Zone of skin (tissue), 1 donor: ENCODE measurements around a stretch of chr7.

DNA sequence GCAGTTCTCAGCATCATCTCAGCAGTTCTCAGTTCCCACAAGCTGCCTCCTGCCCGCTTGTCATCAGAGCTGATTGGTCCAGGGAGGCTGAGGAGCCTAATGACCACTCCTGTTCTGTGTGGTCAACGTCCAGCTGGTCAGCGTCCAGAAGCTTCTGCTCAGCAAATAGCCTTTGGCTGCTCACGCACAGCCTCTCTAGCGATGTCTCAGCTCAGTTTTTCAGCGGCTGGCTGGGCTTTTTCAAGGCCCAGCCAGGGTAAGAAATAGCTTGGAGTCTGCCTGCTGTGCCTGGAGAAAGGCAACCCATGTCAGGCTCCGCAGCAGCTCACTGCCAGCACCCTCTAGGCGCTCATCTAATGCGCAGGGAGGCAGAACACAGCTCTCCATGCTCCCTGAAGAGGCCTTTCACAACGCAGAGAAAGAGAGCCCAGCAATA is 50.2 kb upstream of the C7orf33 start:
- RRBS = no CpG with 5 or more reads among the region's 10 CpGs

DNA sequence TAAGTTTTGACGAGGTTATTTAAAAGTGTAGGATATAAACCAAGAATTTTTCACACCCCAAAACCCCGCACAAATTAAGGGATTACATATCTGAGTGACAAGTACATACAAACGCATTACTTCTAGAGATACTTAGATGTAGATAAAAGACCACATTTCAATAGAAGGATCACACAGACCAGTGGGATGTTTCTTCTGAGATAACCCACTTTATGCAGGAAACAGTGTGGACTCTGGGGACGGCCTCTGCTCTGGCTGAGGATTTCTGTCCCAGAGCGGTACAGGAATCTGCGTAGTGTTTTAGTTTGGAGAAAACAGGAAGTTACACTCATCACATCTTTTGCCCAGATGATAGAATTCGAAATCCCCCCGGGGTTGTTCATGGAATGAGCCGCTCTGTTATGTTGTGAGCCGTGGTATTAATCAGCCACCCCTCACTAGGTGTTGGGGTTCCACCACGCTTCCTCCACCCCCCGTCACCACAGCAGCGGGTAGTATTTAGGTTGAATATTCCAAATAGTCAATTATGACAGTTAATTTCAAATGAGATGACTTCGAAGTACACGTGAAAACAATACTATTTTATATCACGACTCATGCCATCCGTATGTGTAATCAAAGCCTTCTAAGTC is 1.2 kb upstream of the CUL1 start:
- RRBS = no CpG with 5 or more reads among the region's 17 CpGs

- RRBS = under 1% methylated on average over 27 of the region's 36 CpGs
Measured at GRCh38 chr7:148699154-148699419, 384 bp downstream of the CUL1 start.

GRCh38 chr7:148883967-148884137 is 239 bp downstream of the EZH2 start:
- RRBS = 1% methylated on average over 15 of the region's 23 CpGs

DNA sequence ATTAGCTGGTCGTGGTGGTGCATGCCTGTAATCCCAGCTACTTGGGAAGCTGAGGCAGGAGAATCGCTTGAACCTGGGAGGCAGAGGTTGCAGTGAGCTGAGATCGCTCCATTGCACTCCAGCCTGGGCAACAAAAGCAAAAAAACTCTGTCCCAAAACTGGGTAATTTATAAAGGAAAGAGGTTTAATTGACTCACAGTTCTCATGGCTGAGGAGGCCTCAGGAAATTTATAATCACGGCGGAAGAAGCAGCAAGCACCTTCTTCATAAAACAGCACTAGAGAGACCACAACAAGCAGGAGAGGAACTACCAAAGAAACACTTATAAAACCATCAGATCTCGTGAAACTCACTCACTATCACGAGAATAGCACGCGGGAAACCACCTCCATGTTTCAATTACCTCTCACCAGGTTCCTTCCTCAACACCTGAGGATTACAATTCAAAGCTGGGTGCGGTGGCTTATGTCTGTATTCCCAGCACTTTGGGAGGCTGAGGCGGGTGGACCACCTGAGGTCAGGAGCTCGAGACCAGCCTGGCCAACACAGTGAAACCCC is 48.5 kb downstream of the PDIA4 start:
- RRBS = no CpG with 5 or more reads among the region's 12 CpGs

DNA sequence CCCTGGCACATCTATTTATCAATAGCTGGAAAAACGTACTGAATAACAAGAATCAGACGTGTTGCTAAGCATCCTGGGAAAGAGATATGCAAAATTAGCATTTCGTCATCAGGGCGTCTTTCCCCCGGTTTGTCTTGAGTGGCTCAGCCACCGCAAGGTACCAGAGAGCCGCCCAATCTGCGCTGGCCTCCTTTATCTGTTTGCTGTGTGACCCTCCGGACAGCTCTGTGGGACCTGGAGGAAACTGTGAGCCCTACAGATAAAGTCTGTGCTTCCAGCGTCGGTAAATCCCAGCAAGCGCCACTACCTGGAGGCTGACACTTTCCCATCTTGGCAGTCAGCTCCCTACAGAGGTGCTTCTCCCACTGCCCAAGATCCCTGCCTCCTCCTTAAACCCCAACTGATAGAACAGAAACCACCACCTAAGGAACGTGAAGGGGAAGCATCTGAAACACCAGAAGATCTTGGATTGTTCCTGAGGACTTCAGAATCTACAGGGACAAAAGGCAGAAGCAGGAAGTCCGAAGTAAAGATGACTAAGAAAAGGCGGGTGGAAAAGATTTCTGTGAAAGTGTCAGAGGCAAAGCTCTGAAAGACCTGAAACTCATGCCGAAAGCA is 40.8 kb downstream of the PDIA4 start:
- RRBS = 3% methylated on average over 3 of the region's 16 CpGs

GRCh38 chr7:149002802-149003253 is 25.5 kb downstream of the PDIA4 start:
- RRBS = no CpG with 5 or more reads among the region's 12 CpGs

DNA sequence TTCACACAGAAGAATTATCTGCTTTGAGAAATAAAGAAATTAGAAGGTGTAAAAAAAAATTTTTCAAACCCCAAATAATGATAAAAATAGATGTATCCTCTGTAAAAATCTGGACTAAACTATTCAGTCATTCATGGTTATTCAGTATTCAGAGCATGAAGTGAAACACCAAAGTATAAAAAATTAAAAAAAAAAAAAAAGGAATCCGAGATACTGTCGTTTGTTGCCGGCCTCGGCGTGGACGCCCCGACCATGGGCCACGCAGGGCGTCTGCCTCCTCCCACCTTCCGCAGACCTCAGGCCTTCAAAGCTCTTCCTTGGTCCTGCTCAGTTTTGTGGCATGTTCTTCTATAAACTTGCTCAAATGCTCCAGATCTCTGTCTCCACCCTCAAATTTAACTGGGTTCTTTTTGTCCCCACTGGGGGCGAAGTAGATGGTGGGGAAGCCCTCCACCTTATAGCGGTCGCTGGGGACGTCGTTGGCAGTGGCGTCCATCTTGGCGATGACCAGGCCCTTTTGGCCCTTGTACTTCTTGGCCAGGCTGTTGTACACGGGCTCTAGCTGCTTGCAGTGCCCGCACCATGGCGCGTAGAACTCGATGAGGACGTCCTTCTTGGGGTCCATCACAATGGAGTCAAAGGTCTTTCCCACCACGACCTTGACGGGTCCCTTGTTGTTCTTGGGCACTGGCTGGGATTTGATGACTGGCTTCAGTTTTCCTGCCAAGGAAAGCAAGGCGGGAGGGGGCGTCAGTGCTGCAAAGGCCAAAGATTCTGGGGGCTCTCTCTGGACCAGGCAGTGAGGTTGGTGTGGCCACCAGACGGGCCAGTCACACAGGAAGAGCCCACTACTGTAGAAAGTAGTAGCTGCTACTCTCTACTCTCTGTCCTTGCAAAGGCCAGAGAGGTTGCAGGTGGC is 24.6 kb downstream of the PDIA4 start:
- RRBS = no CpG with 5 or more reads among the region's 28 CpGs

DNA sequence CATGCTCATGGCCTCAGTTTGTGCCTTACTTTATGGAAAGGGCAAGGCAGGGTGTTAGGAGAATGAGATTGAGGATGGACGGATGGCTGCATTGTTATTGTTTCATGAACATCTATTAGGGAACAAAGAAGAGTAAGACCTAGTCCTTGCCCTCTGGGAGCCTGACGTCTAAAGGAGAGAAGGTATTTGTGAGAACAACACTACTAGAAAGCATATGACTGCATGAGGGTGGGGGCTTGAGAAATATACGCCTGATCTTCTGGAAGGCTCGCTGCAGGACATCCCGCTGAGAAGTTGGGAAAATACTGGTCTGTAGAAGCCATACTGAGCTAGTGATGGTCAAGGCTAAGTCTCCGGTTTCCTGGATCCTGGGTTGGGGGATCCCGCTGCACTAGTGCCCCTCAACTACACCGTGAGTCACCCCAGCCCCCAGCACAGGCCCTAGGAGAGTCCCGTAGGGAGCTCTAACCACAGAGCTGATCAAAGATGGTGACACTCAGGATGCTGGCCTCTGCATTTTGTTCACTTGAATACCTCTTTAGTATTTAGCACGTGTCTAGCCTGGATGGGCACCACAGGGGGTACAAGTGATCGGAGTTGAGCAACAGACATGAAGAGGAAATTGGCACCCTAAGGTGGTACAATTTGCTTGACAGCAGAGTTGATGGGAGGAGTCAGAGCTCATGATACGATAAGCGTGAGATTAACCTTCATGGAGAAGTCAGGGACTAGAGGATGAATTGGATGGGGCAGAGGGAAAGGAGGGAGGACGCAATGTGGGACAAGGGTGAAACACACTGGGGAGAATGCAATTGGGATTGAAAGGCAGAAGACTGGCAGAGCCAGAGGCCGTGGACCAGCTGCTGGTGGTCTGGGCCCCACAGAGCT is 10.1 kb upstream of the ZNF212 start:
- RRBS = no CpG with 5 or more reads among the region's 15 CpGs

- RRBS = 93% methylated on average over 3 of the region's 18 CpGs
Measured at GRCh38 chr7:149287397-149288342, 25.7 kb downstream of the ZNF783 start.

- RRBS = no CpG with 5 or more reads among the region's 4 CpGs
Measured at GRCh38 chr7:149564414-149564878, 66.8 kb upstream of the ZNF746 start.

DNA sequence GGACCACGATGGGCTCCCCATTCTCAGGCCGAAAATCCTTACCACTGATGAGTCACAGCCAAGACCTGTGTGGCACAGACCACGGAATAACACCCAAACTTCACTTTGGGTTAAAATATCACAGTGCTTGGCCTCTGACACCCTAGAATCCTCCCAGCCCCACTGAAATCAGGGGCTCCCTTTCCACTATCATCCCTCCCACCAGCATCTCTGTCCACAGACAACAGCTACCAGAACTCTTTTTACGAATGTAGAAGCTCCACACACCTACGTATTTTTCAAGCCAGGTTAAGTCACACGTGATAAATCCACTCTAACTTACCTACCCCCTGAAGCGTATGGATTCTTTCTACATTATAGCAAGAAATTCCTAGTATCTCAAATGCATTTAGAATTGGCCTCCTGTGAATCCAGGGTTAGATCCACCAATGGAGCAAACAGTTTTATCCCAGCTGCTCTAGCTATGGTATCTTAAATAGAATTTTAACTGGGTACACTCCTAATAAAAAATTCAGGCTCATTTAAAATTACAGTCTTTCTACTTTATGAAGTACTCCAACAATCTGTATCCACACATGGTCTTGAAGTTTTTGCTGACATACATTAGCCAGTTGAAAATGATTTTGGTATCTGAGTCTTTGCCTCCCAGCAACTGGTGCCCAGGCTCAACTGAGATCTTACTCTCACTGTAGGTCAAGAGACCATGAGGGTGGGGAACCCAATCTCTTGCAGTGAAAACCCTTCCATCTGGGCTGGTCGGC is 104.9 kb upstream of the KRBA1 start:
- RRBS = no CpG with 5 or more reads among the region's 8 CpGs

DNA sequence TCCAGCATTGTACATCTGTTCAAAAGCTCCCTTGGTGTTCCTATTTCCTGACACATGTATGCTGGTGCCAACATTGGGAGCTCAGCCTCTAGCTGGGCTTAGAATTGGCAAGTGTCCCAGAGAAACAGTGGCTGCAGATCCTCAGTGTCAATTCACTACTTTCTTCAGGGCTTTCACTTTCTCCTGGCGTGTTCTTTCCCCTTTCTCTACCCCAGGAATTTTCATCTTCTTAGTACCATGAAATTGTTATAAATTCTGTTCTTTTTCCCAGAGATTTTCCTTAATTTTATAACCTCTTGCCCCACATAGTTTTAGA is 44.4 kb upstream of the KRBA1 start:
- RRBS = no CpG with 5 or more reads among the region's 1 CpG

- RRBS = no CpG with 5 or more reads among the region's 12 CpGs
Measured at GRCh38 chr7:149742129-149742486, 27.4 kb downstream of the KRBA1 start.

GRCh38 chr7:149775985-149776970 is 2.9 kb upstream of the ZNF467 start:
- RRBS = 31% methylated on average over 5 of the region's 30 CpGs

DNA sequence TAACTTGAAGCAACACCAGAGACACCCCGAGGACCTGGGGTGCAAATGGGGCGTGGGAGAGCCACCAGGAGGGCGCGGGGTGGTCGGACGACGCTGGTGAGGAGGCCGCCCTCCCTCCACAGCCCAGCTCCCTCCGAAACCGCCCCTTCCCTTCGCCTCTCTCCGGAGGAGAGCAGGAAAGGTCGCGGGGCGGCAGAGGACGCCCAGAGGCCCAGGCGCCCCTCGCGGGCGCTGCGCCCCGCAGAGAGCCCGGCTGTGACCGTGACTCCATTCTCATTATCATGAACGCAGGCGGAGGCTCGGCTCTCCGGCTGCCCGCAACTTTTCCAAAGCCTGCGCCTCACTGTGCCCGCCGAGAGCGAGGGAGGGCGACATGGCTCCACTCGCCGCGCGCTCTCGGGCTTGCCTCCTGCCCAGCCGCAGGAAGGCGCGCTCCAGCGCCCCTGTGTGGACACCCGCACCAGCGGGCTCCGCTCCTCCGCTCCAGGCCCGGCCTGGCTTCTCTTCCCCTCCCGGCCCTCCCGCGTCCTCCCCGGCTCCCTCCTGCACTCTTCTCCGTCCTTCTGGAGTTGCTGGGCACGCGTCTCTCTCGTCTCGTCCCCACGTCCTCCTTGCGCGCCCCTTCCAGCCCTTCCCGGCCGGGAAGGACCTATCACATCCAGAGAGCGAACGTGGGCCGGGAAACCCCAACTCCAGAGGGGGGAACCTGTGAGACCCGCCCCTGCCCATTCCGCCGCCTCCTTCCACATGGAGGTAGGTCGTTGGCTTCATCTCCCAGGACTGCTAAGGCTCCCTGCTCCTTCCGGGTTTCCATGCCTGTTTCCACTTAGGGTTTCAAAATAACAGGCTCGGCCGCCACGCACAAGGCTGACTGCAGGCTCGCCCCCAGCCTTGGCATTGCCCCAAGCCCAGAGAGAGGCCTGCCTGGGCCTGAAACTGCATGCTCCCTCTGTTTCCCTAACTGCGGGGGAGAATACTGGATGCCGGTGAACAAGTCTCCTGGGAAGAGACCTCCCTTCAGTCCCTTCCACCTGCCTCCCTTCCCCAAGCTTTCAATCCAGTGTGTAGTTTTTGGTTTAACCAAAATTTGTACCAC is 175.3 kb downstream of the ATP6V0E2 start:
- RRBS = 5% methylated on average over 1 of the region's 76 CpGs

GRCh38 chr7:150219784-150220414 is 103.3 kb upstream of the LRRC61 start:
- RRBS = 7% methylated on average over 3 of the region's 46 CpGs

DNA sequence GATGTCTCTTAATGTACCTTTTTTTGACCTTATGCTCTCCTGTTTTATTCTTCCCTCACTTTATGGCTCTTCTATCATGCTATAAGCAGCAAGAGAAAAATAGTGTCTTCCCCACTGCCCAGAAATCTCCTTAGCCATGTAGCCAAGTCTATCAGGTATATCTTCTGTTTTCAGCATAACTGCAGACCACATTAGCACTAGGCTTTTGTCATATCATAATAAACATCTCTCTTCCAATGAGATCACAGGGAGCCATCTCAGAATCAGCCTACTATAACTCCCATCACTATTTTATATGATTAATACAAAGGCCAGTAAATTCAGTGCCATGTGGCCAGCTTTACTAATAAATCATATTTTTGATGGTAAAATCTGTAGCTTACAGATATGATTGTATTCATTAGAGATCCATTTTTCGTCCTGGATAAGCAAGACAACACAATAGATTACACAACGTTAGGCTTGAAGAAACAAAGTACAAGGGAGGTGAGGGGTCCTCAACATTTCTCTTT is 88.3 kb upstream of the LRRC61 start:
- RRBS = no CpG with 5 or more reads among the region's 2 CpGs

DNA sequence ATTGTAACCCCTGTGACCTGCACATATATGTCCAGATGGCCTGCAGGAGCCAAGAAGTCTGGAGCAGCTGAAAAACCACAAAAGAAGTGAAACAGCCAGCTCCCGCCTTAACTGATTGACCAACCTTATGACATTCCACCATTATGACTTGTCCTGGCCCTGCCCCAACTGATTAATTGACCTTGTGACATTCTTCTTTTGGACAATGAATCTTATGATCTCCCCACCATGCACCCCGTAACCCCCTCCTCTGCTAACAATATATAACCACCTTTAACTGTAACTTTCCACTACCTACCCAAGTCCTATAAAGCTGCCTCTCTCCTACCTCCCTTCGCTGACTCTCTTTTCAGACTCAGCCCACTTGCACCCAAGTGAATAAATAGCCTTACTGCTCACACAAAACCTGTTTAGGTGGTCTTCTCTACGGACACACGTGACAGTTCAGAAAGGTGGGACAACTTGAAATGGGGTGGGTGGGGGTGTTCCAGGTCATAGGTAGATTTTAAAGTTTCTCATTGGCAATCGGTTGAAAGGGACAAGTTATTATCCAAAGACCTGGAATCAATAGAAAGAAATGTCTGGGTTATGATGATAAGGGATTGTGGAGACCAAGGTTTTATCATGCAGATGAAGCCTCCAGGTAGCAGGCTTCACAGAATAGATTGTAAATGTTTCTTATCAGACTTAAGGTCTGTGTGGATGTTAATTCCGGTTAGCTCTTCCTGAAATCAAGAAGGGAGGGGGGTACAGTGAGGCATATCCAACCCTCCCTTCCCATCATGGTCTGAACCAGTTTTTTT is 10.1 kb upstream of the LRRC61 start:
- RRBS = no CpG with 5 or more reads among the region's 7 CpGs

GRCh38 chr7:150370605-150371268 is 2.1 kb downstream of the REPIN1 start:
- RRBS = no CpG with 5 or more reads among the region's 8 CpGs